ENCODE measurements around the genes CROCC2, MTERF4, ANO7, FARP2, DTYMK and GAL3ST2.

DNA sequence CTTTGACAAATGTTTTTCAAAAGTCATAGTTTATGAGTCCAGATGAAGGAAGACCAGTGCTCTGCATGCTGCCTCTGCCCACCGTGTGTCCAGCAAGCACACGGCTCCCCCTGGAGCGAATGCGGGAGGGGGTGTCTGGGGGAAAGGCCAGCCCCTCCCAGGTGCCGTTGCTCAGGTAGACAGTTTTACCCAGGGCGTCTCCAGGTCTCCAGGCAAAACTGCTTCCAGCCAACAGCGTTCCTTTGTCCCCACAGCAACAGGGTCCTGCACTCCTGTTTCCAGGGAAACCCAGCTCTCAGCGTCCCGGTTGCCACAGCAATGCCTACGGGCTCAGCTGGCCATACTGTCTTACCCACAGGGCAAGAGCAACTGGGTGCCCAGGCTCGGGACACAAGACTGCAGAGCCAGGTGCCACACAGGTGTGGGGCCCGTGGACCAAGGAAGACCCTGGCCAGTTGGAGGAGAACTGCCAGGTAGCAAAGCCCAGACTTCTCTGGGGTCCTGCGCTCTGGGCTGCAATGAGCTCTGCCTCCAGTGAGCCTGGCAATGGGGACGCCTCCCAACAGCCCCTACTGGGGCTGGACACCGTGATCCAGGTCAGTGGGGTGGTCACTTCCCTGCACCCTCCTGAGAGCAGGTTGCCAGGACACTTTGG lies at the start of gene CROCC2:
Gene CROCC2 (plus strand): TSS at position 341 of the 655 bp plus-strand sequence.
- PRO-cap, 2 experiments: no peak in any of the 2 experiments

DNA sequence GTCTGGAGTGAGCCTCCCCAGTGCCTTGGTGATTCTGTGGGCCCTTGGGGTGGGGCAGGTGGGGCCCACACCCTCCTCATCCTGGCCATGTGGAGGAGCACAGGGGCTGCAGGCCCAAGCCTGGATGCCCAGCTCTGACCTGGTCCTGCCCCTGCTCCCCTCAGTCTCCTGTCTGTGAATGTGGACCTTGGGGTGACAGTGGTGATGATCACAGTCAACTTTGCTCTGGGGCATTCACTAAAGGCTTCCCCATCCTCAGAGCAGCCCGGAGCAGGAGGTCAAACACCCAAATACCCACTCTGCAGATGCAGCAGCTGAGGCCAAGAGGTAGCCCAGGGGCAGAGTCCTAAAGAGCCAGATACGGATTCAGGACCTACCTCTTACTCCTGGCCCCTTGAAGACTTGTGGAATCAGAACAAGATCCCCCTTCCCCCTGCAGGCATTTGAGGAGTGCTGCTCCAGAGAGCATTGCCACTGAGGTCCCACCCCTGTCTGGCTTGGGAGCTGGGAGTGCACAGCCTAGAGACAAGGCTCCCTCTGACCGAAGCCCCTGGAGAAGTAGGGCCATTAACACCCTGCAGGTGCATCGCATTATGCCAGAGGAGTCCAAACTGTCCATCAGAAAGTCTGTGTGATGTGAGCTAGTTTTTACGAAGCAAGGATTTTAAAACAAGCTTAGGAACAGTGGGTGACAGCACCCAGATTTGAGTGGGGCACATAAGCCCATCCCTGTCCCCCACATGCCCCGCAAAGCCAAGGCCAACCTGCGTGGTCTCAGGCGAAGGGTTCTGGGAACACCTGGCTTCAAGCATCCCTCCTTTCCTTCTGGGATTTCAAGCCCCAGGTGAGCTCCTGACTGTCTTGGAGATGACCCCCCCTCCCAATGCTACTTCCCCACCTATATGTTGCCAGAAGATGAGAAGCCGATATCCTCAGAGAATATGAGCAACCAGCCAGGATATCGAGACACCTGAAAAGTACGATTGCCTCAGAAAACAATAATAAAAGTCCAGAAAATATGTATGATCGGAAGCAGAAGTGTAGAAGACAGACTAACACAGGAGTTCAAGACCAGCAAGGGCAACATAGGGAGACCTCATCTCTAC lies 48.4 kb downstream of the MTERF4 start:
- PRO-cap, 2 experiments: no peak in any of the 2 experiments

DNA sequence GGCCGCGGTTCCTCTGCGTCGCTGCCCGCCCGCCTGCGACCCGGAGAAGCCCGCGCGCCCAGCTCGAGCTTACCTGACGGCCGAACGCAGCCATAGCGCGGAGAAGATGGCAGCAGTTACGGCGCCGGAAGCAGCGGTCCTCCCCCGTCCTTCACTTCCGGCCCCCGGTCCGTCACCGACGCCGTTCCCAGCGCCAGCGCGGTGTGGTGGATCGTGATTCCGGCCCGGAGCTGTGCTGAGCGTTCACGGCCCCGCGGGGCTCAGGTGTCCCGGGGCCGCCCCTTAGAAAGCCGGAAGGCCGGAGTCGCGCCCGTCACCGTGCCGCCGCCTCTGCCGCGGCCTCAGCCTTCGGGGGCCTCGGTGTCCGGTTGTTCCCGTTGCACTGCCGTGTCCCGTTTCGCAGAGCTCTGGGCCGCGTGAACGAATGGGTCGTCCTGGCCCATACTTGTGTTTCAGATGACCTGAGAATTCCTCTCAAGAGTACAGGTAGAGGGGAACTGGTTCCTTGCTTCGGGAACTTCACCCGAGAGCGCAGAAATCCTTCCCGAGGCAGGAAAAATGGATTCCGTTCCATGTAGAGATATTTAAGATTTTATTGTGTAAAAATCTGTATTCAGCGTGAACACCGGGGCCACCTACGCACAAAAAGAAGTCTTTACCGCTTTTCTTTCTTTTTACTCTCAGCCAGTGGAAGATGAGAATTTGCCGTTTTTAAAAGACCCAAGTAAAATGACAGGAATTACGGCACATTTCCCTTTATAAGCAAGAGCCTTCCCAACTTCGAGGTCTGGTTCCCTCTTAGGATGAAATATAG lies at the start of gene MTERF4:
Gene MTERF4 (minus strand): TSS at position 108 of the 814 bp plus-strand sequence.
- PRO-cap, 2 experiments: peak in 2 of 2 experiments; most common plus-strand start position 216 of the sequence (in 1); most common minus-strand start position 108 of the sequence (in 1)

GRCh38 chr2:241188325-241188848 lies at the start of gene ANO7:
Gene ANO7 (plus strand): TSS chr2:241188677.
- PRO-cap, 2 experiments: no peak in any of the 2 experiments

GRCh38 chr2:241223727-241224141 lies 35.3 kb downstream of the ANO7 start:
- PRO-cap, 2 experiments: no peak in any of the 2 experiments

DNA sequence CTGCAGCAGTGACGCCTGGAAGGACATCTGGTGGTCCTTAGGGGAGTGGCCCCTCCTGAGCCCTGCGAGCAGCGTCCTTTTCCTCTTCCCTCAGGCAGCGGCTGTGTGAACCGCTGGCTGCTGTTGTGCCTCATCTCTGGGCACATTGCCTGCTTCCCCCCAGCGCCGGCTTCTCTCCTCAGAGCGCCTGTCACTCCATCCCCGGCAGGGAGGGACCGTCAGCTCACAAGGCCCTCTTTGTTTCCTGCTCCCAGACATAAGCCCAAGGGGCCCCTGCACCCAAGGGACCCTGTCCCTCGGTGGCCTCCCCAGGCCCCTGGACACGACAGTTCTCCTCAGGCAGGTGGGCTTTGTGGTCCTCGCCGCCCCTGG lies 35.7 kb downstream of the ANO7 start:
- PRO-cap, 2 experiments: no peak in any of the 2 experiments

GRCh38 chr2:241239012-241239481 lies 50.6 kb downstream of the ANO7 start:
- PRO-cap, 2 experiments: no peak in any of the 2 experiments

- PRO-cap, 2 experiments: no peak in any of the 2 experiments
Measured at GRCh38 chr2:241254958-241255655, 60.4 kb downstream of the HDLBP start.

DNA sequence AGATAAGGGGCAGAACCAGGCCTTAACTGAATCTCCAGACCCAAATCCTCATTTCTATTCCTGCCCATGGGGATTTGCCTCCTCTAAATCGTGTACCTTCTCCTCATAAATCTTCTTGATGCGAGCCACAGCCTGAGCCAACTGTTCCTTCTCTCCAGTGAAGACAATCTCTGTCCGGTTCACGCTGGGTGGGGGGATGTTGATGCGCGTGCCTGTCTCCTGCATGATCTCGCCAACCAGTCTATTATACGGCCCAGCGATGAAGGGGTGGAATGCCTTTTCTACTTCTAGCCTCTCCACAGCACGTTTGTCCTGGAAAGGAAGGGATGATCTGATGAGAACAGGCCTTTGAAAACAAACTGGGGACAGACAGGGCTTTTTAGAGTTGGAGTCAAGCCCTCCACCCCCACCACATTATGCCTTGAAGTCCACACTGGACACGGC lies 59.4 kb downstream of the HDLBP start:
- PRO-cap, 2 experiments: no peak in any of the 2 experiments

DNA sequence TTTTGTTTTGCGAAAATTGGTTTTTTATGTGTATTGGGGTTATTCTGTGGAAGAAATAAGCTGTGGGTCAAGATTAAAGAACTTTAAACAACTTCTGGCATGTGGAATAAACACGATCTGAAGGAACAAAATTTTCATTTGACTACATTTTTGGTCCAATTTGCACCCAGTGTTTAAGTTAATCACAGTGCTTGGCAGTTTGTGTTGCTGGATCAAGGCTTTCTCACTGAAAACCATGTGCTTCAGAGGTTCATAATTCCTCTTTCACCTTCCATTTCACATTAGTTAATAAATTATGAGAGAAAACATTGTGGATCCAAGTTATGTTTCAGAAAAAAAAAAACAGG lies 2.0 kb downstream of the SEPTIN2 start:
- PRO-cap, 2 experiments: no peak in any of the 2 experiments

DNA sequence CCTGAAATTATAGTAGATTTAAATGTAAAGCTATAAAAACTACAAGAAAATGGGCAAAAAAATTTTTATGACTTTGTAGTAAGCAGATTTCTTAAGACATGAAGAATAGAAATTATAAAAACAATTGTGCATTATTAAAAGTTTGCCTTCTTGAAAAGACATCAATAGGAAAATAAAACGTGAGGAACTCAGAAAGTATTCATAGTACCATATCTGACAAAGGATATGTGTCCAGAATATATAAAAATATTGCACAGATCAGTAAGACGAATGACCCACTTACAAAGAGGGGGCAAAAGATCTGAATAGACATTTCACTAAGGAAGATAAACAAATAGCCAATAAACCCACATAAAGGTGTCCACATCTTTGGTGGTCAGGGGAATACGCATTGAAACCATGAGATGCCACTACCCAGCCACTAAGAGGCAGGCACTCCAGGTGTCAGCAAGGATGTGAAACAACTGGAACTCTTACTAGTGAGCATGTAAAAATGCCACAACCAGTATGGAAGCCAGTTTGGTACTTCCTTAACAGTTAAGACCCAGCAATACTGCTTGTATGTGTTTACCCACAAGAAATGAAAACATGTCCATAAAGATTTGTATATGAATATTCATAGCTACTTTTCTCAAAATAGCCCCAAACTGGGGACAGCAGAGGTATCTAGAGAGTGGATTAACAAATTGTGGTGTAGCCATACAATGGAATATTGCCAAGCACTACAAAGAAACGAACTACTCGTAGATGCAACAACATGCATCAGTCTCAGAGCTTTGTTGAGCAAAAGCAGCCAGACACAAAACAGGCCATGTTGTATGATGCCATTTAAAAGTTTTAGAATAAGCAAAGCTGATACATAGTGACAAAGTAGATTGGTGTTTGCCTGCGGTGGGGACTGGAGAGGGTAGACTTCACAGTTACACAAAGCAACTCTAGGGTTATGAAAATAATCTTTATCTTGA lies 16.6 kb downstream of the SEPTIN2 start:
- PRO-cap, 2 experiments: no peak in any of the 2 experiments

DNA sequence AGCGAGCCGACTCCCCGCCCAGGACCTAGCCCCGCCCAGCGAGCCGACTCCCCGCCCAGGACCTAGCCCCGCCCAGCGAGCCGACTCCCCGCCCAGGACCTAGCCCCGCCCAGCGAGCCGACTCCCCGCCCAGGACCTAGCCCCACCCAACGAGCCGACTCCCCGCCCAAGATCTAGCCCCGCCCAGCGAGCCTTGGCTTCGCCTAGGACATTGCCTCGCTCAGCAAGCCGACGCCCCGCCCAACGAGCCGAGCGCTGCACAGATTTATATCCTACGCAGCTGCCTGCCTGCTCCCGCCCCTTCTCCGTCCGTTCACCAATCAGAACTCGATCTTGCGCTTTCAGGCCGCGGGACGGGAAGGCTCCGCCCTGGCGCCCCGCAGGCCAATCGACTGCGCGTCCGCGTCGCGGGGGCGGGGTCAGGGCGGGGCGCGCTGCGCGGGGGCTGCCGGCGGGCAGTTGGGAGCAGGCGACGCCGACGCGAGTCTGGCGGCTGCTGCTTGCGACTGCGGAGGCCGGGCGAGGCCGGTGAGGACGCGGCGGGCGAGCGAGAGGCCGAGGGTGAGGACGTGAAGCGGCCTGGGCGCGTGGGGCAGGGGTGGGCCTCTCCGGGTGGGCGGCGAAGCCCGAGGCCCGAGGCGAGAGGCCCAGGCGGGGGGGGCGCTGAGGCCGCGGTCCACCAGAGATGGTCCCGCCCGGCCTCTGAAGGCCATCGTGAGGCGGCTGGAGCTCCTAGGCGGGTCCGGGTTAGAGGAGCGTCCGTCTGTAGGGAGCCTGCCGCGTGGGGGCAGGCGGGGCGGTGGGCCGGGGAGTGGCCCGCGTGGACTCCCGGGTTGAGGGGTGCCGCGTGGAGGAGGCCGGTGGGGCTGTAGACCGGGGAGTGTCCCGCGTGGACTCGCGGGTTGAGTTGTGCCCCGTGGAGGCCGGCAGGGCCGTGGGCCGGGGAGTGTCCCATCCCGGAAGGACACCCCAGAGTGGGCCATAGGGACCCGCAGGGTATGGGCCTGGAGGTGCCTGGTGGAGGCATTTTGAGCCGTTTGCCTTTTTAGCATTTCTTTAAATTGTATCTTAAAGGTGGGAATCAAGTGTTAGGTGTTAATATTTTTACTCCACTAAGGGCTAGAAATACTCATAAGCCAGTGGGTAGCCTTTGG lies at the start of gene FARP2:
Gene FARP2 (plus strand): TSS at position 458 of the 1,154 bp plus-strand sequence.
- PRO-cap, 2 experiments: peak in 2 of 2 experiments; most common plus-strand start position 458 of the sequence (in 2); most common minus-strand start position 242 of the sequence (in 1)

GRCh38 chr2:241494580-241495162 lies 13.7 kb downstream of the STK25 start:
- PRO-cap, 2 experiments: no peak in any of the 2 experiments

DNA sequence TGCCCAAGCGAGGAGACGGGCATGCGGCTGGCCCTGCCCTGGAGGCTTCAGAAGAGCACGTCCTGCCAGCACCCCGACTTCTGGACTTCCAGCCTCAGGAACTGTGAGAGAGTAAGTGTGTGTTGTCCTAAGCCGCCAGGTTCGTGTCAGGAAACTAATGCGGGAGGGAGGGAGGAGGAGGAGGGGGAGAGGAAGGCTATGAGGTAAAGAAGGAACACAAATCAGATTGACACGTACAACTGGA lies 11.7 kb upstream of the BOK start:
- PRO-cap, 2 experiments: no peak in any of the 2 experiments

- PRO-cap, 2 experiments: no peak in any of the 2 experiments
Measured at GRCh38 chr2:241678403-241678958, 8.1 kb downstream of the DTYMK start.

DNA sequence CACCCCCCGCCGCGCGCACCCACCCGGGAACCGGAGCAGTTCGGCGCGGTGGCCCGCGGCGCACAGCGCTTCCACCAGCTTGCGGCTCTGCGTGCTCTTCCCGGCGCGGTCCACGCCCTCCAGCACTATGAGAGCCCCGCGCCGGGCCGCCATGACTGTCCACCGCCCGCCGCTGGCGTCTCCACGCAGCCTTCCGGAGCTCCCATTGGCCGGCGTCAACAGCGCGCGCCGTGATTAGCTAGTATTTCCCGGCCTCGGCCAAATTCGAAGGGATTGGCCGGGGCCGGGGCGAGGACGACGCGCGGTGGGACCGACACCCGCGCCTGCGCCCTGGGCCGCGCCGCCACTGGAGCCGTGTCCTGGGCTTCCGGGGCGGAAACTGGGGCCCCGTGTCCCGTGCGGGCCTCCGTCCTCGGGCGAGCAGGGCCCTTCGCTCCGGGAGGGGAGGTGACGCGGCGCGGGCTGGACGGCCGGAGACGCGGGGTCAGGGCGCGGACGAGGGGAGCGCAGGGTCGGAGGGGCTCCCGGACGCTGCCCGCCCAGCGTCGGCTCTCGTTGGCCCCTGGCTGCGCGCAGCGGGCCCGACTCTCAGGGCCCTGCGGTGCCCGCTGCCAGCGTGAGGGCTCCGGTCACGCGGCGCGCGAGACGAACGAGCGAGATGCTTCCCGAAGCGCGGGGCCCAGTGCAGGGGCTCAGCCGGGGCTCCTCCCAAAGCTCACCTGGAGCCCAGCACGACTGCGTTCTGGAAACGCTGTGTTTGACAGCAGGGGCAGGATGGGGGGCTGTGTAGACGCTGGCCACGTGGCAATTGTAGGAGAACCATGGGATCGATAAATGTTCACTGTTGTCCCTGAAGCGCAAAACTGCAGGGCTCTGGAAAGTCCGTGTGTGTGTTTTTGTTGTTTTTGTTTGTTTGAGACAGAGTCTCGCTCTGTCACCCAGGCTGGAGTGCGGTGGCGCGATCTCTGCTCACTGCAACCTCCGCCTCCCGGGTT lies at the start of gene DTYMK:
Gene DTYMK (minus strand): TSS at position 185 of the 995 bp plus-strand sequence.
- PRO-cap, 2 experiments: peak in 2 of 2 experiments; most common plus-strand start position 435 of the sequence (in 1); most common minus-strand start position 174 of the sequence (in 2)

GRCh38 chr2:241767842-241769005 lies 8.4 kb upstream of the GAL3ST2 start:
- PRO-cap, 2 experiments: no peak in any of the 2 experiments

DNA sequence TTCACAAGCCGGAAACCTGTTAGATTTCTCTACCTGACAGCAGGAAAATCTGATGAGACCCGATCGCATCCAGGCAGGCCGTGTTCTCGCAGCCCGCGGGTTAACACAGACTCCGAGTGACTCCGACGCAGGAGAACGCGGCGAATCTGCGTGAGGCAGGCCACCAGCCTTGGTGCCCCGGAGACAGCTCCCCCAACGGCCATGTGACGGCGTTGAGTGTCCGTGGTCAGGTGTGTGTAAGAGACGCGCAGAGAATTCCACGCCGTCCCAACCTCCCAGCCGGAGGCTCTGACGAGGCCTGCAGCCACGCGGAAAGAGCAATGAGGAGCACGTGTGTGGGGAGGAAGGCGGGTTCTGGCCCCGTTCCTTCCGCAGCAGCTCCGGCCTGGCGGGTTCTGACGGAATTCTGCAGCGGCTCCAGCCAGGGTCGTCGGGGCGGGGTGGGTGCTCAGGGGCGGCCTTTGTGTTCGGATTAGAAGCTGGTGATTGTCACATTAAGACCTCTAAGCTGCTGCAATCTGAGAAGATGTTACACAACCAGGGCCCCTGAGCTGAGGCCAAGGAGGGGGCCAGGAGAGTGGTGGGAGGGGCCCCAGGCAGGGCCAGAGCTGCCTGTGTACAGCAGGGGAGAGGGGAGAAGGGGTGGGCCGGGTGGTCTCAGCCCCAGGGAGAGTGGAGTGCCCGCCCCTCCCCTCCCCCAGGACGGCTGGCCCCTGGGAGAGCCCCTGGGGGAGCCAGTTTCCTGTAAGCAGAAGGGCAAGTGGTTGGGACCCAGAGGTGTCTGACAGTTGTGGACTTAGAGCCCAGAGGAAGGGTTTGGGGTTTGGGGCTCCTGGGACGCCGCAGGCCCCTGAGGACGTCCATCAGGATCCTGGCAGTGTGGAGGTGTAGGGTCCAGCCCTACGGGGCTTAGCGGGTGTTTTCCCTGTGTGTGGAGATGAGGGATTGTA lies 5.2 kb upstream of the GAL3ST2 start:
- PRO-cap, 2 experiments: no peak in any of the 2 experiments

DNA sequence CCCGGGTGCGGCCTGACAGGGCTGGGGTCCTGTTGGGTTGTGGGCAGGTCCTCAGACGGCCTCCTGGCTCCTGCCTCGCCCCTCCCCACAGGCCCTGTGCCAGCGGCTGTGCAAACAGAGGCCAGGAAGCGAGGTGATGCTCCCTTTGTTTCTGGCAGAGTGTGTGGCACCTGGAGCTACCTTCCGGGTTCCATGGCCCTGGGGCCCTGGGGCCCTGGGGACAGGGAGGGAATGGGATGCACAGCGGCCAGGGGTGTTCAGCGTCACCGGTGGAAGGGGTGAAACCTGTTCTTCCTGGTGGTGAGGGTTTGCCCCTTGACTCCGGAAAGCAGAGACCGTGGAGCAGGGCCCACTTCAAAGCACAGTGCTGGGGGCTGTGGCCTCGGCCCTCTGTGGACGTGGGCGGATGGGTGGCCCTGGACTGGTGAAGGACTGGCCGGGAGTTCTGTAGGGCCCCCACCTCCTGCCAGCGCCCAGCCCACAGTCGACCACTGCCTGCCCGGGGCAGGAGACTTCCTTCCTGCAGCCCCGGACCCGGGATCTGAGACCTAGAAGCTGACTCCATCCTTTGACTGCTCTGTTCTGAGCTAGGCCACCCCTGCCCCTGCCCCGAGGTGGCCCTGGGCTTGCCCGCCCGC lies 2.6 kb upstream of the GAL3ST2 start:
- PRO-cap, 2 experiments: peak in 2 of 2 experiments; most common plus-strand start position 195 of the sequence (in 2)

DNA sequence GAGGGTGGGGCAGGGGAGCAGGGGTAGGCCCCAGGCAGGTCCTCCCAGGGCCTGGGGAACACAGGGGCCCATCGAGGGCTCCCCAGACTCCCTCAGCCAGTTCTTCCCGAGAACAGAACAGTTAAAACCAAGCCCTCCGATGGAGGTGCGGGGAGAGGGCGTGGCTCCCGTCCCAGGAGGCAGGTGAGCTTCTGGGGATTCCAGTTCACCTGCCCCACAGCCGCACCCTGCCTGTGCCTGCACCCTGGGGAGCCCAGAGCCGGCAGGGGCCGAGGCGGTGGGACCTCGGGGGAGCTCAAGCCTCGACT lies at the start of gene GAL3ST2:
Gene GAL3ST2 (plus strand): TSS at position 203 of the 308 bp plus-strand sequence.
- PRO-cap, 2 experiments: peak in 2 of 2 experiments; most common plus-strand start position 203 of the sequence (in 1)